NT2/D1 (cell line): ENCODE measurements around a stretch of chr17.

DNA sequence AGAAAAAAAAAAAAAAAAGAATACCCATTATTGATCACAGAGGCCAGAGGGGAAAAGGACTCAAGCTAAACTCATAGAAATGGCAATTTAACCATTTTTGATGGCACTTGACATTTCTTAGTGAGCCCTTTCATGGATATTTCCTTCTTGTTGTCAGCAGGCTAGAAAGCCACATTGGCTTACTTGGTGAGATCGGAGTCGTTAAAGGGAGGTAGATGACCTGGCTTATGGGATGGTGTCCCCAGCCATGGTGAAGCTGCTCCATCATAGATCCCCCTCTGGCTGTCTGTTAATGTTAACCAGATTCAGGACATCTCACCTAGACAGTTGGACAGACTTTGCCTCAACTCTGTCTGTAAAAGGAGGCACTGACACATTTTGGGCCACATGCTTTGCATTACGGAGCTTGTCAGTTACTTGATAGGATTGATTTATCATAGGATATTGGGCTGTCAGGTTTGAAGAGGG lies 19.0 kb downstream of the MFSD11 start:
- RRBS, 2 experiments, result no CpG with 5 or more reads among the region's 3 CpGs

DNA sequence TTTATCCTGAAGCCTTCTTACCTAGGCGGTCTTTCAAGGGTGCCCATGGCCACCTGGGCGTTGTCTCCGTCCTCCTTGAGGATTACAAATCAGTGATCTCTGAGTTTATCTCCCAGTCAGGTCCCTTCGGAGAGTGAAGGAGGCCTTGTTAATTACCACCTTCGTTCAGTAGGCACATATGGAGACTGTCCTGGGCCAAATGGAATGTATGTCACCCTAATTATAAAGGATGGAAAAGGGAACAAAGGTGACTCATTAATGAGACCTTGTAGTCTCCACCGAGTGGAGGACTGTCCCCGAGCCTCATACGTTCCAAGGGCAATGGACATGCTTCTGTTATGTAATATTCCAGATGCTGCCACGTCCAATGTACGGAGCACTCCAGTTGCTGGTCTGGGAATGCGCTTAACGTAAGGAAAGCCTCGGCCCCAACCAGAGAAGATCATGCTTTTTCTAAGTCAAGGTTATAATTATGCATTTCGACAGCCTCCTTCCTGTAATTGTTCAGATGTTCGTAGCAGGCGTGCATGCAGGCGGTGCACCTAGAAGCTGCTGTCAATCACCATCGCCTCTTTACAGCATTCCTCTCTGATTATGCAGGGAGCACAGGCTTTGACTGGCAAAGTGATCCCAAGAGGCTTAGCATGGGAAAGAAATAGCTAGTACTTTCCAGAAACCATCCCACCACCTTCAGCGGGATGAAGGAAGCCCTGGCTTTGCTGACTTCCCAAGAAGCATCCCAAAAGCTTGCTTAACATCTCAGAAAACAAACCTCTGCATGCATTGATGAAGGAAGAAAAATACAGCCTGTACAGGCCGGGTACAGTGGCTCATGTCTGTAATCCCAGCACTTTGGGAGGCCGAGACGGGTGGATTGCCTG lies 22.3 kb upstream of the SEC14L1 start:
- RRBS, 2 experiments, result no CpG with 5 or more reads among the region's 22 CpGs

GRCh38 chr17:77129601-77130526 lies 10.9 kb upstream of the SEC14L1 start:
- RRBS, 2 experiments, result no CpG with 5 or more reads among the region's 20 CpGs

GRCh38 chr17:77130802-77131353 lies 9.9 kb upstream of the SEC14L1 start:
- RRBS, 2 experiments, result no CpG with 5 or more reads among the region's 10 CpGs

DNA sequence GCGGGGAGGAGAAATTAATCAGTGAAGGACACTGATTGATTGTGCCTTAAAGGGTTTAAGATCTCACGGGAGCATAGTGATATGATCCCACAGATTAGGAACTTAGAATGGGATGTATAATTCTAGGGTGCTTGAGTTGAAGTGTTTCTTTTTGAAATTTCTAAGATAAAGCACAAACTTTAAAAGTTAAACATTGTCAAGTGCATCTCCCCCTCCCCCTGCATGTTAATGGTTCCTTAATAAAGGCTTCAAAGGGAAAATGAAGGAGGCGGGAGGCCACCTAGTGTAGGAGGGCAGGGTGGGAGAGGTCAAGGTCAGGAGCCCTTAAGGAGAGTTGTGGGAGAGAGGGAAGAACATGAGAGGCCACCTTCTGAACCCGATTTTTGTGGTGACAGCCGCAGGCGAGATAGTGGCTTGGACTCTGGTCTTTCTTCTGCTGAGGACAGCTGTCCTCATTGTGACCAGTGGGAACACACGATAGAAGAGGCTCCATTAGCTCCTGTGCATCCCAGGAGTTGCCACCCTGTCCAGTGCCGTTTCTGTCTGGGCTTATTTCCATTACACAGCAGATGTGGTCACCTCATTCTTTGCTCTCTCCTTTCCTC lies 7.3 kb downstream of the SEC14L1 start:
- RRBS, 2 experiments, result no CpG with 5 or more reads among the region's 8 CpGs

DNA sequence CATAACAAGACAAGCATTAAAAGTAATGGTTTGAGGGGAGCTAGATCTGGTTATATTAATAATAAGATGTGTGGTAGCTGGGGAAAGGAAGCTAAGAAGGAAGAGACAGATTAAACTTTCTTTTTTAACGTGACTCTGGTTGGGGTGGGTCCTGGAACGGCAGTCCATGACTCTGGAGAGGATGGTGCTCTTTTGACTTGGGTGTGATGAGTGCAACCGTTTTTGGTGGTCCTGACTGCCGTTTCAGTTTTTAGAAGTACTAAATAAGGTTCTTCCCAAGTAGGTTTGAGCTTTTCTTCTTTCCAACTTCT lies 29.3 kb downstream of the SEC14L1 start:
- RRBS, 2 experiments, result no CpG with 5 or more reads among the region's 4 CpGs

DNA sequence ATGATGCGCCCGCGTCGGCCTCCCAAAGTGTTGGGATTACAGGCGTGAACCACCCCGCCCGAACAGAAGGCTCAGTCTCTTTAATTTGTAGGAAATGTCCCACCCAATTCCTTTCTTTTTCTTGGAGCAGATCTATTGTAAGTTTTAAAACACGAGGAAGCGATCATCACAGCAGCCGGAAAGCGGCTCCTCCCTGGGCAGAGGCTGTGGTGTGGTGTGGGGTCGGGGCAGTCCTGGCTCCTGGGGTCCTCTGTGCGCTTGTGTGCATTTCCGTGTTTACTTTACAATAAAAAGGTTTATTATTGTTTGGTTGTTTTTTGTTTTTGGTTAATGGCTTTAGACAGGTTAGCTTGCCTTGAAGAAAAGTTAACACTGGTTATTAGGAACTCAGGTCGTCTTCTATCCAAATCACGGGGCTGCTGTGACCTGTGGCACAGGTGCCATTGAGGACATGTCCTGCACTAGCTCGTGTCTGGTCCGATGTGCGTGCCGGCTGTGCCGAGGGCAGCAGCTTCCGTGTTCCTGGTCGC lies 57.5 kb upstream of the SEPTIN9 start:
- RRBS, 2 experiments, result no CpG with 5 or more reads among the region's 23 CpGs

DNA sequence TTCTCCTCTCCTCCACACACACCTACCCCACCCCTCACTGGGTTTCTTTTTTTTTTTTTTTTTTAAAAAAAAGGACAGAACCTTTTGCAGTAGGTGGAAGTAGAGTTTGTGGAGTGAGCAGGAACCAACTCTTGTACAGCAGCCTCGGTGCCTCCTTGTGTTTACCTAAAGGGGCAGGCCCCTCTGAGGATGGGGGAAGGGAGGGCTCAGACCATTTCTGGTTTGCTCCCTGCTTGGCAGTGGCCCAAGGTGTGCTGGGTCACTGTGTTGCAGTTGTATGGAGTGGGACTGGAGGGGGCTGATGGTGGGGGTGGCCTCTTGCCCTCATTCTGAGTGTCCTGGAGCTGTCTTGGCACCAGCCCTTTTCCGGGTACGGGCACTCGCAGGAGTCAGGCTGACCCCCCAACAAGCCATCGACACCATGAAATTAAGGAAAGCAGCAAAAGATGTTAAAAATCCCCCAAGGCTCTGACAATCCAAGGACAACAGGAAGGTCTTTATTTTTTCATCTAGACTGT lies 1.9 kb downstream of the SEPTIN9 start:
- RRBS, 2 experiments, result no CpG with 5 or more reads among the region's 5 CpGs

- RRBS, 2 experiments, result no CpG with 5 or more reads among the region's 13 CpGs
These were observed 71.2 kb downstream of the SEPTIN9 start for GRCh38 chr17:77352440-77352904.

GRCh38 chr17:77366455-77367300 lies 85.4 kb downstream of the SEPTIN9 start:
- RRBS, 2 experiments, result 77 to 100% methylated on average over 2 to 3 of the region's 9 CpGs

DNA sequence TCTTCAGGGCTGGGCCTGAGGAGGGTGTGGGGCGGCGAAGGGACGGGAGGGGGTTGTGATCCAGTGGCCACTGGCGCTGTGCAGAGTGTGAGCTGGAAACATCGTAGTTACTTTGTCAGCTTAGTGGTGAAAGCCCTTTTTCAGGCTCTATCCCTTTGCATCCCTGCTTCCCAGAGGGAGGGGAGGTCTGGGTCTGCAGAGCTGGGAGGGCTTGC lies 93.4 kb downstream of the SEPTIN9 start:
- RRBS, 2 experiments, result no CpG with 5 or more reads among the region's 5 CpGs

DNA sequence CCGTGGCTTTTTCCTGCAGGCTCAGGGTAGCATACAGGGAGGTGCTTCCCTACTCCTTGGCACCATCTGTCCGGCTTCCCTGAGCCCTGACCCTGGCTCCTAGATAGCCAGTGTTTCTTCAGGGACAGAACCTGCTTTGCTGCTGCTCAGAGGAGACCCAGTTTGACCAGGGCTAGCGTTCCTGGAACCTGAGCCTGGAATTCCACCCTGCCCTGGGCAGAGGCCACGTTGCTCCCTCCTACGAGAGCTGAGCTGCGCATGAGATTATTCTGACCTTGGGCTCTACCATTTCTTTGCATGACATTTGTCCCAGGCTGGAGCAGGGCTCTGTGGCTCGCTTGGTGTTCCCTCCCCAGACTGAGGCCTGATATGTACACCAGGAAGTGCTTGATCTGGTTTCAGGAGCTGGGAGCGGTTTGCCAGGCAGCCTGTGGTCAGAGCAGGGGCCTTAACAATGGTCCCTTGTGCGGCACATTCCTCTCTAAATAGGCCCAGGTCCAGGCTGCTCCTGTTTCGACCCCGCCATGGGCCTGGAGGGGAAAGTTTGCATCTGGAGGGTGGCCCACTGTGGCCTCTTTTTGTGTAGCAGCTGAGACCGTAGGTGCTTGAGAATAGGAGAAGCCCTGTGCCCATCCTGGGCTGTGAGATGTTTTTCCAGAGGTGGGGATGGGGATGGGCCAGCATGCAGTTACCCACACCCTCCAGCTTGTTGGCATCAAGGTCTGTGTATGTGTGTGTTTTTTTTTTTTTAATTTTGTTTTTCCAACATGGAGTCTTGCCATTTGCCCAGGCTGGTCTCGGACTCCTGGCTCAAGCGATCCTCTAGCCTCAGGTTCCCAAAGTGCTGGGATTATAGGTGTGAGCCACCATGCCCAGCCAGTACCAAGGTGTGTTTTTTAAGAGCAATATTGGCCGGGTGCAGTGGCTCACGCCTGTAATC lies 113.3 kb downstream of the SEPTIN9 start:
- RRBS, 2 experiments, result no CpG with 5 or more reads among the region's 16 CpGs

GRCh38 chr17:77398844-77399066 lies 117.5 kb downstream of the SEPTIN9 start:
- RRBS, 2 experiments, result 98 to 99% methylated on average over 2 of the region's 5 CpGs

- RRBS, 2 experiments, result no CpG with 5 or more reads among the region's 8 CpGs
These were observed 124.7 kb downstream of the SEPTIN9 start for GRCh38 chr17:77405888-77406433.

GRCh38 chr17:77436809-77437208 lies 155.5 kb downstream of the SEPTIN9 start:
- RRBS, 2 experiments, result no CpG with 5 or more reads among the region's 12 CpGs

DNA sequence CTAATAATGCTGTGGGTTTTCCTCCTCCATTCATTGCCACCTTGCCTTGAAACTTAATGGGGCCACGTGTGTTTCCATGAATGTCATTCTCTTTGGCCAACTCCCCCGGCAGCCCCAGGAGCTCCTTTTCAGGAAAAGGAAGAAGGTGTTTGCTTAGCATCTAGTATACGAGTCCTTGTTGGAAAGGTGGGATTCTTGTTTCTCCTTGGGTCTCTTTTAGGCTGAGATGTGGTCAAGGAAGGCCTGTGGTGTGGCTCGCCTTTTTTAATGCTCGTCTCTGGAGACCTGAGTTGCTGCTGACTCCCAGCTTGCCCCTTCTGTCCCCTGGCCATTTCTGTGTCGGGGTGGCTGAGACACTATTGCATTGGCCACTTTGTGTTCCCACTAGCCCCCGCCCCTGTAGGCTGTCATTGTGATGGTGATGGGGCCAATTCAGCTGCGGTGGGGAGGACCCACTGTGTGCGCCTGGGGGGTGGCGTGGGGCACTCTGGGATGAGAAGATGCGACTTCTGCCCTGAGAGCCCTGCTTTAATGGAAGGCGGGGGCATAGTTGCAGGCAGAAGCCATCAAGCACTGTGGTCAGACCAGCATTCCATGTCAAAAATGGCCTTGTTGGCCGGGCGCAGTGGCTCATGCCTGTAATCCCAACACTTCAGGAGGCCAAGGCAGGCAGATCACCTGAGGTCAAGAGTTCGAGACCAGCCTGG lies 171.6 kb downstream of the SEPTIN9 start:
- RRBS, 2 experiments, result no CpG with 5 or more reads among the region's 15 CpGs

DNA sequence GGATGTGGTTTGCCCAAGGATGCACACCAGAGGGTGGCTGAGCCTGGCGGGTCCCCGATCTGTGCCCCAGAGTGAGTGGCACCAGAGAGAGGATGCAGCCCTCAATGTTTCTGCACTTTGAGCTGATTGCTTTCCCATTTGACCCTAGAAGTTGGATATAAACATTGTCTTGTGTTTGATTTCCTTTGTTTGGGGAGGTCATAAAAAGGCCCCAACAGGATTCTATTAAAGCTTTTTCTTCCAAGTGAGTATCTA lies 329.3 kb downstream of the SEPTIN9 start:
- RRBS, 2 experiments, result no CpG with 5 or more reads among the region's 2 CpGs

GRCh38 chr17:77864626-77865184 lies 93.8 kb upstream of the TNRC6C start:
- RRBS, 2 experiments, result no CpG with 5 or more reads among the region's 14 CpGs

GRCh38 chr17:77948779-77949189 lies 9.7 kb upstream of the TNRC6C start:
- RRBS, 2 experiments, result no CpG with 5 or more reads among the region's 3 CpGs

- RRBS, 2 experiments, result no CpG with 5 or more reads among the region's 18 CpGs
These were observed 13.7 kb downstream of the TMC6 start for GRCh38 chr17:78114834-78115369.